Cardiac septum (tissue), 1 donor: ENCODE measurements around a stretch of chr6.

DNA sequence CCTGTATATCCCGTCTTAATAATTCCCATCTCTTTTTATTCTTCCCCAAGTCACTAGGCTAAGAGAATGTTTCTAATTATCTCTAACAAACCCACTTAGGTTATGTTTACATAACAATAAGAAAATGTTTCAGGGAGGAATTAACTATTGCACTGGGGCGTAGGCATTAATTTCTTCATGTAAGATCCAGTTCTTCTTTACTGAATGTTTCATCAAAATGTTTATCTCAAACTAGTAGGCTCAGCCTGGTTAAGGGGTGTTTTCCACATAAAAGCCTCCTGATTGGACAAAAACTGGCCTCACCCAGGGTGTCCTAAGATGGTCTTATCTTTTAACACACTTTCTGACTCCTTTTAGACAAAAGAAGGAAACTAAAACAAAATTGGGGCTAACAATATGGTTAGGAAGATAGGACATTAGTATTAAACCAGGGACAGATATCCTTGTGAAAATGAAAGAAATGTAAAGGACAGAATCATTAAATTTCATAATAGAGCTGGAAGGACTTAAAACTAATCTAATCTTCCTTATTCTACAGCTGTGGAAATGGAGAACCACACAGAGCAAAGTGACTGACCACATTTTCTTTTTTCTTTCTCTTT lies 71.0 kb upstream of the CITED2 start:
- PRO-cap = no peak

DNA sequence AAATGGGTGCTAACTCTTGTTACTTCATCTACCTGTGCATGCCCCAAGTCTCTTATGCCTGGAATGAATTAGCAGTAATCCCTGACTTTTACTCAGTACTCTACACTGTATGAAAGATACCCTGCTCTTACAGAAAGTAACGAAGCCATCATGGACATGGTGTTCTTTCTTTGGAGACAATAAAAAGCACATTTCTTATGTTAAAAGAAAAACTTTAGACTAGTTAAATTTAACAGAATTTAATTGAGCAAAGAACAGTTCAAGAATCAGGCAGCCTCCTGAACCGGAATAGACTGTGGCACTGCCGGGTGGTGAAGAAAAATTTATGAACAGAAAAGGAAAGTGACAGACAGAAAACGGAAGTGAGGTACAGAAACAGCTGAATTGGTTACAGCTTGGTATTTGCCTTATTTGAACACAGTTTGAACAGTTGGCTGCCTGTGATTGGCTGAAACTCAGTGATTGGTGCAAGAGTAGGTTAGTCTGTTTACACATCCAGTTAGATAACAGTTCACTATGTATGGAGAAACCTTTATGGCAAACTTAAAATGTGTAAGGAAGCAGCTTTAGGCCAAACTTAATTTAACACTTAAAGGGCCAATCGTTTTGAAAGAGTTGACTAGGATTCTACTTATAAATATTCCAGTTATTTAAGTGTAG lies 115.9 kb upstream of the CITED2 start:
- PRO-cap = no peak

DNA sequence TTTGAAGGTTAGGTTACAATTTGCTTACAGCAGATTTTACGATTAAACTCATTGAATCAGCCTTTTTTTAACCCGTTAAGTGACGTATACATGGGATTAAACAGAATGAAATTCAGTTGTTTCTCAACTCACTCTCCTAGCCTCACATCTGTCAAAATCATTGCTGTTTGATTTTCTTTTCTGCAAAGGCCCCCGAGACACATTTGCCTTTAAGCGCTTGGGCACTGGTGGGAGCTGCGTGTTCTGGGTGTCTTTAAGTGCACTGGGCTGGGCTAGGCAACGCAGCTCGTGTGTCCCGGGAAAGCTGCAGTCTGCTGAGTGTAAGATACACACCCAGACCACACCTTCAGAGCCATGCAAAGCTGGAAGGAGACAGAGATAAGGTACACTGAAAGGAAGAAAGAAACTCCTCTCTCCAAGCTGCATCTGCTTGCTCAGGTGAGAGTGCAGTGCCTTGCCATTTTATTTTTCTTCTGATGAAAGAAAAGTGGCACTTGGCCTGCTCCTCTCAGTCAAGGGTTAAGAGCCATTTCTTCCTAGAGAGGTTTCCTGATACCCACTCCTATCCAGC lies 159.6 kb upstream of the CITED2 start:
- PRO-cap = no peak

DNA sequence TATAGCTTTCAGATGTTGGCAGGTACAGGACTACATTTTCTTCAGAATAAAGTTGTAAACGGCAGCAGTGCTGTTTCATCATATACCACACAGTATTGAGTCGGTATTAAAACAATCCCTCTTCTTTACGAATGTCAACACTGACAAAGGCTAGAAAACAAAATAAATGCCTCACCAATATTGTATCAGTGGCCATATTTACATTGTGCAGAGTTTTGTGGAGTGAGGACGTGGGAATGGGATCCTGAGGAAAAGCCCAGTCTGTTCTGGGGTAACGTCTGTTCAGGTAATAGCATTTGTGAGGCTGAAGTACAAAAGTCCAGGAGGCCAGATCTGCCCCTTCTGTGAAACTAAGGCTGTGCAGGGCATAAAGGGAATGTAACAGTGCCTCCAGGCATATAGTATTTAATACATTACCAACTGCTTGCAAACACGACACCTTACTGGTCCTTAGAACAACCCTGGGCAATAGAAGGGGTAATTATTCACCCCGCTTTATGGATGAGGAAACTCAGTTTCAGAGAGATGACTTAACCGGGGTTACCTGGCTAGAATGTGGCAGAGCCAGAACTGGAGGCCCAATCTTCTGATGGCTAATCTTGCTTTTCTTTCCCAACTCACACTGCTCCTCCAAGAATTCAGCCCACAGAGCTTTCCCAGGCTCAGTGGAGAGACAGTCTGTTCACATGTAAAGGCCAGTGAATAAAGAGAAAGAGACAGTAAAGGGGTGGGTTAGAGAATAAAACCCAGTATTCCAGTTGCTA lies 280.4 kb upstream of the CITED2 start:
- PRO-cap = no peak

DNA sequence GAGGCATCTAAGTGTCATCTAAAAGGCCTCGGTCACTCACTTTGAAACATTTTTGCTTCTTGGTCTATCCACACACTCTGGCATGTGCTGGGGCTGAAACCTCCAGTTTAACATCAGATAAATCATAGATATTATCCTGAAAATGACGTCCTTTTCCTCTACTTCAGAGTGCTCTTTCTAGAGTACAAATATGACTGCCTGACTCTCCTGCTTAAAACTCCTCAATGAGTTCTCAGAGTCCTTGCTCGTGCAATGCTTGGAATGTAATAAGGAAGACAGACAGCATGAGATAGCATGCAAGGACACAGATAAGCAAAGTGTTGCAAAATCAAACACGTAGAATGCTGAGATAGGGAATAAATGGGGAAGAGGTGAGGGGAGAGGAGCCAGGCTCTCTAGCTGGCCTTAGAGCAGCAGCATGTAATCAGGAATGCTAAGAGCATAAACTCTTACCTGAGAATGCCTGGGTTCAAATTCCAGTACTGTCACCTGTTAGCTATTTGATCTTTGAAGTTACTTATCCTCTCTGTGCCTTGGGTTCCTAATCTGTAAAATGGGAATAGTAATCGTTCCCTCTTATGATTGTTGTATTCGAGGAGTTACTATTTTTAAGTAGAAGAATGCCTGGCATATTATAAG lies 374.2 kb upstream of the CITED2 start:
- PRO-cap = no peak

GRCh38 chr6:139888795-139889189 lies 514.3 kb upstream of the CITED2 start:
- PRO-cap = no peak

GRCh38 chr6:140062201-140062556 lies 687.7 kb upstream of the CITED2 start:
- PRO-cap = no peak

DNA sequence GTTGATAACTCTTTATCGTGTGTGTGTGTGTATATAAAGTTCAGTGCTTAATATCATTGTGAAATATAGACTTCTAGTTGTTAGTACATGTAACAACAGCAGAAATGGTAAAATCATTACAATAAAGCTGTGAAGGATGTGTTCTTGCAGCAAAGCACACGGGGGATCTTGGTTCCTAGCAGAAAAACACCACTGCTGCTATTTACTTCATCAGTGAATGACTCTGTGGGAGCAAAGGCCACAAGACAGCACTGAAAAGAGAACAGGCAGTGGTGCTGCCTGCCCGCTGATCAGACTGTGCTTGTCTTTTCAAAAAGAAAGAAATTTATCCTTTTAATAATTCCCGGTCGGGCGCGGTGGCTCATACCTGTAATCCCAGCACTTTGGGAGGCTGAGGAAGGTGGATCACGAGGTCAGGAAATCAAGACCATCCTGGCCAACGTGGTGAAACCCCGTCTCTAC lies 689.9 kb upstream of the CITED2 start:
- PRO-cap = no peak

- PRO-cap = no peak
Observed at GRCh38 chr6:140346419-140347032, 972.1 kb upstream of the CITED2 start.

- PRO-cap = no peak
Observed at GRCh38 chr6:140460171-140460776, 1085.8 kb upstream of the CITED2 start.

GRCh38 chr6:140883775-140884306 lies 1248.9 kb upstream of the GJE1 start:
- PRO-cap = no peak

GRCh38 chr6:141402908-141403651 lies 729.6 kb upstream of the GJE1 start:
- PRO-cap = no peak

GRCh38 chr6:141745820-141746252 lies 386.9 kb upstream of the GJE1 start:
- PRO-cap = no peak

DNA sequence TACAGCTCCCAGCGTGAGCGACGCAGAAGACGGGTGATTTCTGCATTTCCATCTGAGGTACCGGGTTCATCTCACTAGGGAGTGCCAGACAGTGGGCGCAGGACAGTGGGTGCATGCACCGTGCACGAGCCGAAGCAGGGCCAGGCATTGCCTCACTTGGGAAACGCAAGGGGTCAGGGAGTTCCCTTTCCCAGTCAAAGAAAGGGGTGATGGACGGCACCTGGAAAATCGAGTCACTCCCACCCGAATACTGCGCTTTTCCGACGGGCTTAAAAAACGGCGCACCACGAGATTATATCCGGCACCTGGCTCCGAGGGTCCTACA lies 317.9 kb upstream of the GJE1 start:
- PRO-cap = no peak

DNA sequence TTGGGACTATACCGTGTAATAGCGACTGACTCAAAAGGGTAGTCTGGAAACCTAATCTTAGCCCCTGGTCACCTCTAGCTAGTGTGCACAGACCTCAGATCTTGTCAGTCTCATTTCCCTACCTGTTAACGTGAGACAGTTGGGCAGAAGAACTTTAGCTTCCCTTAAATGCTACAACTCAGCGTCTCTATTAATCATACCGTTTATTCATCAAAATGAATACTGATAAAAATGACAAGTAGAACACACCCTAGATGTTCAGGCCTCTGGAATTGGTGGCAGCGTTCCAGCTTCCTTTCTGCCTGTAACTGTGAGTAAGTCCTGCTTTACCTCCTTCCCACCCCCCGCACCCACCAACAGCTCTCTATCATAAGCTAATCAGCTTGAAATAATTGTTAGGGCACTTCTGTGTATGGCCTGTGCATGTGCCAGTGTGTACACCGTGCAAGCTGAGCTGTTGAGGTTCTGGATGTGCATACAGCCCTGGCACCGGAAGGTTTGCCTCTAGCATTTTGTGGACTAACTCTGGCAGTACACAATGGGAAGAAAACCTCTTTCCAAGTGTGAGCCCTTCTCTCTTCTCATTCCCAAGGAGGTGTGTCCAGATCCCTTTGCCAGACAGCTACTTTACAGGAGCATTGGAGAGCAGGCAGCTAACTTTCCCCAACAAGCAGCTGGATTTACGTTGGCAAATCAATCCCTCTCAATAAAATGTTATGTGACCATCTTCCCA lies 1.0 kb upstream of the ADGRG6 start:
- PRO-cap = no peak

DNA sequence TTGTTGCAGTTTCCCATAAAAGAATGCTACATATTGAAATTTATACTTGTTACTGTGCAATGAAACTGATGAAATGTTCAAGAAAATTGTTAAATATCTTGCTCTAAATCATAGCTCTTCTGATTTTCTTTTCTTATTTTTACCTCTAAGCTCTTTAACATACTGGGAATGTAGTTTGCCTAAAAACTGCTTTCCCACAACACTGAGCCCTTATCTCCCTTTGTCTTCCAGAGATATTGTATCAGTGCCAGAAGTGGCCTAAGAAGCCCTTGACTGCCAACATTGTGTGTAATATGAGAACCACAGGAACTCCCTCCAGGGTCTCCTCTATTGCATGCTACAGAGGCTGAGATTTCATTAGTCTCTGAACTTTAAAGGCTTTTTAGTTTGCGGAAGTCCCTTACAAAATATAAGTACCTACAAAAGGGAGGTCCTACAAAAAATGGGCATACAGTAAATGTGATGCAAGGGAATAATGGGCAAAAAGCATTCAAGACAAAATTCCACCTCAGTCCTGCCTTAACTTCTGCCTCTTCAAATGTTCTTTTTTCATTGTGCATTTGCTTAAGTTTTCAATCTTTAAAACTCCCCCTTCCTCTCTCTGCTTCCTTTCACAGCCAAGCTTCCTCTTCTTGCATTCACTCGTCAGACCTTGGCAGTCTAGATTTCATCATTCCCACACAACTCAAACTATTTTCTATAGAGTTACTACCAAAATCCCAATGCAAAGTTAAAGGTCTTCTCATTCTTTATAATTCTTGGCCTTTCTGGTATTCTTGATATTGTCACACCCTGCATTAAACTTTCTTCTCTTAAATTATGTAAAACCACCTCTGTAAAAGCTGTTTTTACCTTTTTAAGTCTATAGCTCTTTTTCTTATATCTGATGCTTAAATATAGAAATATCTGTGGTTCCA lies 76.5 kb downstream of the ADGRG6 start:
- PRO-cap = no peak

- PRO-cap = no peak
Observed at GRCh38 chr6:142773353-142774370, 171.3 kb downstream of the HIVEP2 start.

GRCh38 chr6:142828864-142829871 lies 115.8 kb downstream of the HIVEP2 start:
- PRO-cap = no peak

DNA sequence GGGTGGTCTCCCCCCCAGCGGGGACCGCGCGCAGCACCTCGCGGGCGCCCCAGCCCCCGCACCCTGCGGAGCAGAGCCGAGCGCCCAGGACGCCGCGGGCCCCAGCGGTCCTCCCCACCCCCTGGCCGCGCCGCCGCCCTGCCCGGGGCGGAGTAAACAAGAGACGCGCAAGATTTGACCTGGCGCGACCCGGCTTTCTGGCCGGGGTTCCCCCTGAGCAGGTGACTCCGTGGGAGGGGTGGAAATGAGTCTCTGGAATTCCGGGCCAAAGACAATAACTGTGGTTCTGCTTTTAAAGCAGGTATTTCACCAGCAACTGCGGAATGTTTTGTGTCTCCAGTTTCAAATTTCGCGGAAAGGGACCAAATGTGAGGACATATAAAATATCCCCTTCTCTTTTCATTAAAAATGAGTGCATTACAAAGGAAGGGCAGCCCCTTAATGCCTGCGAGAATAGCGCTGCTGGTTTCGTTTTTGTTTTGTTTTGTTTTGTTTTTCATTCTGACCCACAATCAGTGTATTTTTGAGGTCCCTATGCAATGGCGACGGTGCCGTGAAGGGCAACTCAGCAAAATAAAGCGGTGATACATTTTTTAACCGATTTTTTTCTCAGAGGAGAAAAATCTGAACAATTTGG lies 2.6 kb upstream of the HIVEP2 start:
- PRO-cap = bidirectional peak, plus-strand start at position 241 of the sequence, minus-strand start at position 65 of the sequence

- PRO-cap = no peak
Observed at GRCh38 chr6:143060102-143060619, 528 bp upstream of the AIG1 start.